Metastatic Pancreatic Carcinoma in the Ovary (tissue), 1 donor: ENCODE results near the gene HAPSTR1.

- PRO-cap: no peak
These were observed 37.3 kb upstream of the EEF2KMT start for GRCh38 chr16:5134758-5135389.

GRCh38 chr16:7389833-7390283 lies 1200.5 kb downstream of the TMEM114 start:
- PRO-cap: unidirectional peak, plus-strand start at chr16:7390093

DNA sequence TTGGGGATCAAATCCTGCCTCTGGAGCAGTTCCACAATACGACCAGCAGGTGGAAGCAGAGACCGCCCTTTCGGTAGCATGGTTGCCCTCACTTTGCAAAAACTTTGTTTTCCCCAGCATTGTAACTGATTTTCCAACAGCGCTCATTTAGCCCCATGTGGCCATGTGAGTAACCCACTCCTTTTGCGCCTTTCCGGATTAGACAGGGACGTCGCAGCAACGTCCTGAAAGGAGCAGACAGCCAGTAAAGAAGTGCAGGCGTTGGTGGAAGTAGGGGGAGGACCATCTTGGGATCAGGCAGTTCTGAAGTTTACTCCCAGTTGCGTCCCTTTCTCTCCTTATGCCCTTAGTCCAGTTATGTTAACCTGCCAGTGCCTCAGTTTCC lies 22.5 kb downstream of the TMEM114 start:
- PRO-cap: no peak

- PRO-cap: bidirectional peak, plus-strand start at chr16:8632981, minus-strand start at chr16:8632677
These were observed 11.3 kb downstream of the METTL22 start for GRCh38 chr16:8632453-8633457.

DNA sequence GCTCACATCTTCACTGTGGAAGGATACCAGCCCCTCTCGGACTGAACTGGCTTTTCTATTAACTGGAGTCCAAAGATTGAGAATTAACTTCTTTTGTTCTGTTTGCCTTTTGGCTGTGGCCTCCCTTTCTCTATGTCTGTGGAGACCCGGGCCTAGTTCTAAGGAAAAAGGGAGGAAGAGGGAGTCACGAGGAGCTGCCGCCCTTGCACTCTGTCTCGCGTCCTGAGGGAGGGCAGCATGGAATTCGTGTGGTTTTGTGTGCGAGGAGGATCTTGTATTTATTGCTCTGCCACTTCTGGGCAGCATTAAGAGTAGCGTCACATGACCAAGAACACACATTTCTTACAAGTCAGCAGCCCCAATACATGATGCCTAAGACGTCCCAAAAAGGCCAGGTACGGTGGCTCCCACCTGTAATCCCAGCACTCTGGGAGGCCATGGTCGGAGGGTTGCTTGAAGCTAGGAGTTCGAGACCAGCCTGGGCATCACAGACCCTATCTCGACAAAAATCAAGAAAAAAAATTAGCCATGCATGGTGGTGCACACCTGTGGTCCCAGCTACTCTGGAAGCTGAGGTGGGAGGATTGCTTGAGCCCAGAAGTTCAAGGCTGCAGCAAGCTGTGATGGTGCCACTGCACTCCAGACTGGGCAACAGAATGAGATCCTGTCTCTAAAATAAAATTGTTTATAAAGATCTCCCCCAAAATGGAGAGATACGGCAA lies 23.8 kb downstream of the METTL22 start:
- PRO-cap: no peak

- PRO-cap: no peak
These were observed 779 bp downstream of the ABAT start for GRCh38 chr16:8675172-8675619.

DNA sequence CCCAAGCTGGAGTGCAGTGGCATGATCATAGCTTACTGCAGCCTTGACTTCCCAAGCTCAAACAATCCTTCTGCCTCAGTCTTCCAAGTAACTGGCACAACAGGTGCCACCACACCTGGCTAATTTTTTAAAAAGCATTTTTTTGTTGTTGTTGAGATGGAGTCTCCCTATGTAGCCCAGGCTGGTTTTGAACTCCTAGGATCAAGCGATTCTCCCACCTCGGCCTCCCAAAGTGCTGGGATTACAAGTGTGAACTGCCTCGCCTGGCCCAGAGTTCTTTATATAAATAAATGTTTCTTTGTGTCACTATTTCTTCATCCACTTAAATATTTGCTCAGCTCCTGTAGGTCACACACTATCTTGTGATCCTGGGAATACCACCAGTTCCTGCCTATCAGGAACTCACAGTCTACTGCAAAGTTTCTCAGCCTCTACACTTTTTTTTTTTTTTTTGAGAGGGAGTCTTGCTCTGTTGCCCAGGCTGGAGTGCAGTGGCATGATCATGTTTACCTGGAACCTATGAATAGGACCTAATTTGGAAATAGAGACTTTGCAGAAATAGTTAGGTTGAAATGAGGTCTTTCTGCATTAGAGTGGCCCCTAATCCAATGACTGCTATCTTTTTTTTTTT lies 6.7 kb downstream of the ABAT start:
- PRO-cap: no peak

- PRO-cap: no peak
These were observed 35.1 kb downstream of the PMM2 start for GRCh38 chr16:8832588-8833202.

- PRO-cap: no peak
These were observed 7.4 kb downstream of the CARHSP1 start for GRCh38 chr16:8861206-8862102.

GRCh38 chr16:9008424-9009164 lies 44.9 kb upstream of the USP7 start:
- PRO-cap: no peak

- PRO-cap: bidirectional peak, plus-strand start at chr16:9091648, minus-strand start at chr16:9091352
These were observed at the start of gene HAPSTR1 for GRCh38 chr16:9091415-9092169. Gene HAPSTR1, plus strand, starts transcription at chr16:9091644.

GRCh38 chr16:9092170-9092869 lies 876 bp downstream of the HAPSTR1 start:
- PRO-cap: bidirectional peak, plus-strand start at chr16:9092644, minus-strand start at chr16:9092593

GRCh38 chr16:9107607-9108183 lies 16.3 kb downstream of the HAPSTR1 start:
- PRO-cap: no peak

GRCh38 chr16:9183673-9184013 lies 92.2 kb downstream of the HAPSTR1 start:
- PRO-cap: no peak

GRCh38 chr16:9365023-9365782 lies 273.8 kb downstream of the HAPSTR1 start:
- PRO-cap: no peak

- PRO-cap: no peak
These were observed 136.4 kb downstream of the GRIN2A start for GRCh38 chr16:10045849-10046161.

DNA sequence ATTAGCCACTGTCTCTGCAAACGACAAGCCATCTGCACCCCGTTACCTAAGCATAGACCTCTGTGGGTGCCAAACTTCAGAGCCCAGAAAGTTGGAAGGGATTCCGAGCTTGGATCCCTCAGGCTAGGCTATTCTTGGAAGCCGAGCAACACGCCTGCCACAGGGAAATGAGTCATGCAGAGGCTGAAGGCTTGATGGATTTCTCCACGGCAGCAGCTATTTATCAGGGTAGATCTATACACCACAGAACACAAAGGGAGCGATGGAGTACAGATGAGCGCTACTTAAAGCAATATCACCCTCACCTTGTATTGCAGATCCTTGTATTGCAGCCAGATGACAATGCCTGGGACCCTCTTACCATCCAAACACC lies 101.8 kb downstream of the GRIN2A start:
- PRO-cap: no peak

GRCh38 chr16:10297282-10297862 lies 88.5 kb upstream of the ATF7IP2 start:
- PRO-cap: no peak

DNA sequence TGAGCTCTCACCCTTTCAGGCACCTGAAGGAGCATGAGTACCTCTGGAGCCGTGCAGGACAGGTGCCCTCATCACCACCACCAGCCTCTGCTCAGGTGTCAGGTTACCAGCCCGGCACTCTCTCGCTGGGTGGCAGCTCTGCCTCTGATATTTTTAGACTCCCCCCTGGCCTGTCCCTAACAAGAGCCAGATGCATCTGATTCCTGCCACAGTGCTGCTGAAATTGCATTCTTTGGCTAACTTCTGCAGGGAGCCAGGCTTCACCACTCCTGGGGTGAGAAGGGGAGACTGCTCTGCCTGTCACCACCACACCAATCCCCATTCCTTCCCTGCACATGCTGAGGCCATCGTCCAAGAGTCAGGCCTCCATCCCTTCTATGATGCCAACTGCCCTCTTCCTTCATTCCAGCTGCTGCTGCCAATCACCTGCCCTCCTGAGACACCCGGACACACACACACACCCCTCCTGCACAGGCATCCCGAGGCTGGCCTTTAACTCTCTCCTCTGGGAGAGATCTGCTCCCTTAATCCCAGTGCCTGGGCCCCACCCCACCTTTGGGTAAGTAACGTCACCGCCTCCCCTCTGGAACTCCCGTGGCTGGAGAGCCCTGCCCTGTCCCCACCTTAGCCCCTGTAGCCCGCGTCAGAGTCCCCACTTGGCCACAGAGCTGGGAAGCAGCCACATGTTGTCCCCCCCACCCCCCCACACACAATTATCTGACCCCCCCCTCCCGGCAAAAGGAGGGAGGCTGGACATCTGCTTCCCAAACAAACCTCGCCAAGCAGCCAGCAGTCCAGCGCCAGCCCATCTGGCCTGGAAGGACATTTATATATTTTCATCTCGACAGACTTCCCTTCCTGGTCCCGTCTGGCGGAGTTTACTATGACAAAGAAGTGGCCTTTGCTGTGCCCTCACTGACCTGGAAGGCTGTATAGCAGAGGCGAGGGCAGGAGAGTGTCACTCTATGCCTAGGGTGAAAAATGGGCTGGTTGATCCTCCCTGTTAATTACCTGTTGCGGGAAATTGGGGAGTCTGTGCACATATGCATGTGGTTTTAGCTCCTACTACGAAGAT lies 2.8 kb downstream of the EMP2 start:
- PRO-cap: unidirectional peak, plus-strand start at position 189 of the sequence

- PRO-cap: bidirectional peak, plus-strand start at chr16:10580339, minus-strand start at chr16:10580049
These were observed 680 bp downstream of the EMP2 start for GRCh38 chr16:10579395-10580440.